Aortic smooth muscle cell (primary cell): ENCODE measurements around the genes CENPN, BCO1 and CMIP.

DNA sequence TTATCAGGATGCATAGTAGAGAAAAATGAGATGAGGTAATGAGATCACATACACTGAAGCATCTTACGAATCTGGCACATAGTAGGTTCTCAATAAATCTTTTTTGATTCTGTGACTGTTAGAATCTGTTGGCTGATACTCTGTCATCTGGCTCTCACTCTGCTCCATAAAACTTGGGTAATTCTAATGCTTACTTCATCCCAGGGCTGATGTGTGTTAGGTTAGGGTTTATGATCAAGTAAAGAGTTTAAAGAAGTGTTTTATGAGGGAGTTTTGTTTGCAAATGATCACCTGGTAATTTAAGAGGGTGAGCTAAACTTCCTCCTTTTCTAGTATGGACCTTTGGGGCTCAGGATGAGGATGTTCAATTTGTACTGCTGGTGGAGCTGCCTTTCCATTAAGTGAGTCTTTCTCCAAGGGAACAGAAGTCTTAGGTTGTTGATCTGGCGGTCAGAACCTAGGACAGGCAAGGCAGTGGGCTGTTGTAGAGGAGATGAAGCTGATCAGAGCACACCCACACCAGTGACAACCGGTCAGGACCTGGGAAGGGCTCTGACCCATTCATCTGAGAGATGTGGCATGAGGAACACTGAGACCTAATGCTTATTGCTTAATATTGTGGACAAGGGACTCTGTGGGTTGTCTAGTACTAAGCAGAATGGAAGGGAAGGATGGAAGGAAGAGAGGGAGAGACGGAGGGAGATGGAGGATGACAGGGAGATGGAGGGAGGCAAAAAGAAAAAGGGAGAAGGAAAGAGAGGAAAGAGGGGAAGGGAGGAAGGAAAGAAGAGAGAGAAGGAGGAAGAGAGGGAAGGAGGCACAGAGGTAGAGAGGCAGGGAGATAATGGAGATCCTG is 364.3 kb downstream of the WWOX start:
- RRBS = no CpG with 5 or more reads among the region's 4 CpGs

DNA sequence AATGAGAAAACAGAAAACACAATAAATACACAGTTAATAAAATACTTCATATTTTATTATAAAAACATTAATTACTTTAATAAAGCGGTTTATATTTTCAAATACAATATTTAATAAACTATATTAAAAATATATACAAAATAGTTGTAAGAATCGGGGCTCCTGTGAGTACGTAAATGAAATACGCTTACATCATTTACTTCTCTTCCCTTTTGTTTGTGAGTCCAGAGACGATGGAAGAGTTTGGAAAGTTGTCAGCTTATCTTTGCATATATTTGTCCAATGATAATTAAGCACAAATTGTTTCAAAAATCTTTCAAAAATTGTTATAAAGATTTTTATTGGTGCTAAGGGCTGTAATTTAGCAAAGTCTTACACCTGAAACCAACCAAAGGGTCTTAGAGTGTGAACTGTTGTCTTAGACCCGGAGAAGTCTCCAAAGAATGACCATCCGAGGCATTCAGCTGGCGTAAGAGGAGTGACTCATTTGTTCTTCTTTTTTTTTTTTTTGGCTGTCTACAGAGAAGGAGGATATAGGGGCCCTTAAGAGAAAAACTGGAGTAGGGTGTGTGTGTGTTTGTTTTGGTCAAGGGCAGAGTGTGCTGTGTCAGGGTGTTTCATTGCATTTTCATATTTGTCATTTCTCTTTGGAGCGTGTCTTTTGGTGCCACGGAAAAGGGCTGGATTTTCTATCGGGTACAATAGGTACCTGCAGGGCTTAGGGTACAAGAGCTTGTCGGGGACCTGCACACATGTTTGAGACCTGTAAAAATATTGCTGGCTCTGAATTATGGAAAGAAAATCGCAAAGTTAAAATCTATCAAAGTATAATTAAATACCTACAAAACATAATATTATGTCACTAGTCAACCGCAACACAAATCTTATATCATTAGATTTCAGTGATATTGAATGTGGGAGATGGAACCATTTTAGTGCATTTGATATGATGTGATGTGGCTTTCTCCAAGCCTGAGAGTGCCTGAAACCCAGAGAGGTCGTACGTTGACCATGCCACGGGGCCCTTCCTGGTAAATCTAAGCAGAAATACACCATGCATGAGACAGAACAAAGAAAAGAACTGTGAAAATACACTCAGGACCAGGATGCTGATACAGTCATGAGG is 508.1 kb downstream of the WWOX start:
- RRBS = no CpG with 5 or more reads among the region's 17 CpGs

DNA sequence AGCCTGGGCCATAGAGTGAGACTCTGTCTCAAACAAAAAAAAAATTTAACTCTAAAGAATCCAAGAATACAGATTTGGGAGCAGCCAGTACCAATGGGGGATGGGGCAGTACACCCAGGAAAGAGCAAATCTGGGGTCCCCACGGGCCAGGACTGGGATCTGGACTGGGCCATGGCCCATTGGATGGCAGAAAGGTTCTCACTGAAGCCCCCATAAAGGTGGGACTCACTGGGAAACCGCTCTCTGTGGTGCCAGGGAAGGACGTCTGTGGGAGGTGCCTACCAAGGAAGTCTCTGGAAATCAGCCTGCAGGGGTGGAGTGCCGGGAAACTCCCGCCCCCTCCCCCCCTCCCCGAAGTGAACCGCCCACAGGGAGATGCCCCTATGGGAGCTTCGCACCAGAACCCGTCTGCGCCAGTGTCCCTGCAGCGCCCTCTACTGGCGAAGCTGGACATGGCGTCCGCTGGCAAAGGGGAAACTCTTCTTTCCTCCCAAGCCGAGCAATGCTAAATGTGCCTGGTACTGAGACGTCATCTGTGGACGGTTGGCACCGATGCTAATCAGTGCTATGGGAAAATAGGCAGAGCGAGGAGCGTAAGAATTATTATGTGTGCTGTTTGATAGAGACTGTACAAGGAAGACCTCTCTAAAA is 671.0 kb downstream of the WWOX start:
- RRBS = no CpG with 5 or more reads among the region's 20 CpGs

DNA sequence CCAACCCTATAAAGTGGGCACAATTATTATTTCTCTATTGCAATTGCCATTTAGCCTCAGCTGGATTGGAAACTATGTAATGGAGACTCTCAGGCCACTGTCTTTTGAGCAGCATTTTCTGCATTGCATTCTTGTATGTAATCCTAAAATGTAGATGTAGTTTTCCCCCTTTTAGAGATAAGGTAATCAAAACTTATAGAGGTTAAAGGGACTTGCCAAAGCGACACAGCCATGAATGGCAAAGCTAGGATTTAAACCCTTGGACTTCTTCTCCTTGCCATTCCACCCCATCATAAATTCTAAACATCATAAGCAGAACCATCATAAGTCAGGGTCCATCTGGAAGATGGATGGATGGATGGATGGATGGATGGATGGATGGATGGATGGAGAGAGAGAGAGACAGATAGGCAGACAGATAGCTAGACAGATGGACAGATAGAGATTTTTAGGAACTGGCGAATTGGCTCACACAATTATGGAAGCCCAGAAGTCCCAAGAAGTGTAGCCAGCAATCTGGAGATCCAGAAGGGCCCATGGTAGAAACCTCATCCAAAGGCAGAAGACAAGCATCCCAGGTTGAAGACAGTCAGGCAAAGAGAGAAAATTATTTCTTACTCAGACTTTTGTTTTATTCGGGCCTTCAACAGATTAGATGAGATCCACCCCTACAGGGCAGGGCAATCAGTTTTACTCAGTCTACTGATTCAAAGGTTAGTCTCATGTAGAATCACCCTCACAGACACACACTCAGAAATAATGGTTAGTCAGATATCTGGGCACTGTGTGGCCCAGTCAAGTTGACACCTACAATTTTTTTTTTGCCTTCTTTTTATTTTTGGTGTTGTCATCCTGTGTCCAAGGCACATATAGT is 729.5 kb downstream of the WWOX start:
- RRBS = no CpG with 5 or more reads among the region's 3 CpGs

DNA sequence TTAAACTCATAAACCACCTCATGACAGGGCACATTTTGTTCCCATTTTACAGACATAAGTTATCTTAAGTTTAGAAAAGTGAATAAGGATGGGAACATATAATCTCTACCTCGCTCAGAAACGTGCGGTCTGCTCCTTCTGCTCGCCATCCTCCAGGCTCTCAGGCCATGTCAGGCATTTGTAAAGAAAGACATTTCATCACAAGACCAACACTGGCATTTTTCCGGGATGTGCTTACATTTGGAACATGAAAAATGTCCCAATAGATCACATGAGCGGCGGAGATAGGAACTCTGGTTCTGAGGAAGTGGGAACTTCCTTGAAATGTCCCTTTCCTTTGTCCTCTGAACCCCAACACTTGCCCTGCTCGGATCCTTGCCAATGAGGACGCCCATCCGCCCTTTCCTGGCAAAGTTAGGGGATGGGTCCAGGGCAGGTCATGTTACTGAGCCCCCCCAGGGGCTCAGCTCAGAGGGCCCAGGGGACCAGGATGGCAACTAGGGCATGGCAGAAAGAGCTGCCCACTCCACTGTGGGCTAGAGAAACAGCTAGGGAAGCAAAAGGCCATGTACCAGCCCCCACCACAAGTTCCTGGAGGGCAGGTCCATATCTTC is 130.5 kb downstream of the MAF start:
- RRBS = no CpG with 5 or more reads among the region's 10 CpGs

- RRBS = no CpG with 5 or more reads among the region's 4 CpGs
Observed at GRCh38 chr16:79508363-79508673, 92.2 kb downstream of the MAF start.

- RRBS = no CpG with 5 or more reads among the region's 6 CpGs
Observed at GRCh38 chr16:79597102-79597962, 3.2 kb downstream of the MAF start.

GRCh38 chr16:79639567-79640235 is 39.2 kb upstream of the MAF start:
- RRBS = no CpG with 5 or more reads among the region's 5 CpGs

GRCh38 chr16:79770094-79771409 is 170.0 kb upstream of the MAF start:
- RRBS = 2% methylated on average over 15 of the region's 66 CpGs

GRCh38 chr16:80026895-80027707 is 426.6 kb upstream of the MAF start:
- RRBS = 34% methylated on average over 4 of the region's 17 CpGs

DNA sequence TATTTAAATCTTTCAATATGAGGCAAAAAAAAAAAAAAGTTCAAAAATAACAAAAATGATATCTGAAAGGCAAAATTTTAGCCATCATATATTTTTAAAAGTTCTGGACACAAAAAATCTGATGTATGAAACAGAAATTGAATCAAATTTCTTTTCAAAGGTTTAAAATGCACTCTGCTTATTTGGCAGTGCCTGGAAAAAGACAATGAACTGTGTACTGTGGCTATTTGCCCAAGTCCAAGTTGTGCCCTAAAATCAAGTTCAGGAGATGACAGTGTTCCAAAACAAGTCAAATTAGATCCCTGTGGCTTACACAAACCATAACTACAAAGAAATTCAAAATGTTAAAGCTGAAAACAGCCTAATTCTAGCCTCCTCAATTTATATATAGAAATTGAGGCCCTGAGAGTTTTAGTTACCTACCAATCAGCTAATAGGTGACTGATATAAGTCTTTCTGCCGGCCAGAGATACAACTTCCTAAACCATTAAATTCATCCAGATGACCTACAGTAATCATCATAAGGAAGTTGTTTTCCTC is 25.6 kb downstream of the CMC2 start:
- RRBS = no CpG with 5 or more reads among the region's 1 CpG

- RRBS = 3% methylated on average over 5 of the region's 60 CpGs
Observed at GRCh38 chr16:81007052-81007870, at the start of gene CENPN. Gene CENPN (plus strand): TSS chr16:81007214.

- RRBS = no CpG with 5 or more reads among the region's 5 CpGs
Observed at GRCh38 chr16:81071697-81072248, 5.3 kb downstream of the C16orf46 start.

- RRBS = no CpG with 5 or more reads among the region's 9 CpGs
Observed at GRCh38 chr16:81238314-81238890, at the start of gene BCO1. Gene BCO1 (plus strand): TSS chr16:81238689.

DNA sequence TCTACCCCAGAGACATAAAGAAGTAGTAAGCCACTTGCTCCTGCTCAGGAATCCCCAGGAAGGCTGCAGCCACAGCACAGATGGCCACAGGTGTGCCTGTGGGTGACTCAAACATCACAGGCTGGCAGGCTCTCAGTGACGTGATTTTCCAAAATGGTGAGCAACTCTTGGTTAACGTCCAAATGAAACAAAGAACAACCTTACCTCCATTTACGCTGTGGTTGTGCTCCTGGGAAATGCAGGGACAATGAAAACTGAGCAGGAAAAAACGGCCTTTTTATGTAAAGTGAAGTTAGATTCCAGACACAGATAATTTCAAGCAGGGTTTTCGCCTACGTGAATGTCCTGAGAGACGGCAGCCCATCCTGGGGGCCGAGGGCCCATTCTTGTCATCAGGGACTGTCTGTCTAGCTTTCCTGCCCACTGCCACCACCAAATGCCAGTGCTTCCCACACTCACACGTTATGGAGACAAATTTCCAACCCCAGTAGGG is 37.4 kb upstream of the CMIP start:
- RRBS = no CpG with 5 or more reads among the region's 9 CpGs

GRCh38 chr16:81444067-81444899 is at the start of gene CMIP:
Gene CMIP (plus strand): TSS chr16:81444808.
- RRBS = 1% methylated on average over 62 of the region's 109 CpGs

DNA sequence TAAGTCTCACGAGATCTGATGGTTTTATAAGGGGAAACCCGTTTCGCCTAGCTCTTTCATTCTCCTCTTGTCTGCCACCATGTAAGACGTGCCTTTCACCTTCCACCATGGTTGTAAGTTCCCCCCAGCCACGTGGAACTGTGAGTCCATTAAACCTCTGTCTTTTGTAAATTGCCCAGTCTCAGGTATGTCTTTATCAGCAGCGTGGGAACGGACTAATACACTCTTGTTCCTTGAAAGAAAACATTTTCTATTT is 6.6 kb downstream of the CMIP start:
- RRBS = no CpG with 5 or more reads among the region's 7 CpGs

DNA sequence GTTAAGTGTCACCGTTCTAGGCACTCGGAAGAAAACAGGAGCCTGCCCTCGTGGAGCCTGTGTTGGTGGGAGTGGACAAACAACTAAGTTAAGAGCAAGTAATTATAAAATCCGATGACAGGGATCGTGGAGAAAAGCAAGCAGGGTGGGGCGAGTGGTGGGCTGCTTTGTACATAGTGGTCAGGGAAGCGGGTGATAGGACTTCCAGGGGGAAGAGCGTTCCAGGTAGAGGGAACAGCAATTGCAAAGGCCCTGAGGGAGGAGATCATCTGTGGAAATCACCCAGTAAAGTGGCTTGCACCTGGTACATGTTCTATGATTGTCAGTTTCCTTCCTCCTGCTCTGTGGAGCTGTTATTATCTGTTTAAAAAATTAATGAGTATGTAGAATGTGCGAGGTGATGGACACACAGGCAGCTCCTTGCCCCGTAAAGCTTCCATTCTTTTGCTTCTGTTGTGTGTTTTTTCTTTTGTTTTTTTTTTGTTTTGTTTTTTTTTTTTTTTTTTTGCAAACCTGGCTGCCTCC is 7.9 kb downstream of the CMIP start:
- RRBS = no CpG with 5 or more reads among the region's 10 CpGs

DNA sequence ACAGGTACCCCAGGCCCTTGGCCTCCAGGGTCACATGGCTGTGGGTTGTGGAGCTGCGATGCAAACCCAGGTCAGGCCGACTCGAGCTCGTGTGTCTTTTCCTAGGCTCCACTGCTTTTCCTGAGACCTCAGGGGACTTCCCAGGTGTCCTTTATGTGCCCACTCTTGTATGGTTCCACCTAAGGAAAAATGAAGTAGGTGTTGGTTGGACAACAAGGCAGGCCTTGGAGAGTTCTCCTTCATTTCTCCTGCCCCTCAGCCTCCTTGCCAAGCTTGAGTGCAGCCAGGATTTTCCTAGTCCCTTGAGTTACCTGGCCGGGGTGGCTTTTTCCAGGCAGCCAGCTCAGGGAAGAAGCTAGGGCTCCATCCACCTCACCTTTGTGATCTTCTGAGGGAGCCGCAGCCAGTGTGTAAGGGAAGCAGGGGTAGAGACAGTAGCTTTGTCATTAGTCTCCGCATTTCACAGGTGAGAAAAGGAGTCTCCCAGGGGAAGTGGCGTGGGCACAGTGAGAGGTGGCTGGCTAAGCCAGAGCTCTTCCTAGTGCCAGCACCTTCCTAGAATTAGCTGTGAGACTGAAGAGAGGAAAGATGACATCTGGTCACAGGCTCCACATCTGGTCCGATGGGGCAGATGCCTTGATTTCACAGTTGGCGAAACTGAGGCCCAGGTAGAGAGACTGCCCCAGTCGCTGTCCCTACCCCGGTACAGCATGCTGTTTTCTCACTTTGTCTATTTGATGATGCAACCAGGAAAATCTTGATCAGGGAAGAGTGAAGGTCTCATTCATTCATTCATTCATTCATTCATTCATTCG is 19.3 kb downstream of the CMIP start:
- RRBS = no CpG with 5 or more reads among the region's 13 CpGs